H7 (cell line): ENCODE measurements around the genes NOTUM and RFNG.

DNA sequence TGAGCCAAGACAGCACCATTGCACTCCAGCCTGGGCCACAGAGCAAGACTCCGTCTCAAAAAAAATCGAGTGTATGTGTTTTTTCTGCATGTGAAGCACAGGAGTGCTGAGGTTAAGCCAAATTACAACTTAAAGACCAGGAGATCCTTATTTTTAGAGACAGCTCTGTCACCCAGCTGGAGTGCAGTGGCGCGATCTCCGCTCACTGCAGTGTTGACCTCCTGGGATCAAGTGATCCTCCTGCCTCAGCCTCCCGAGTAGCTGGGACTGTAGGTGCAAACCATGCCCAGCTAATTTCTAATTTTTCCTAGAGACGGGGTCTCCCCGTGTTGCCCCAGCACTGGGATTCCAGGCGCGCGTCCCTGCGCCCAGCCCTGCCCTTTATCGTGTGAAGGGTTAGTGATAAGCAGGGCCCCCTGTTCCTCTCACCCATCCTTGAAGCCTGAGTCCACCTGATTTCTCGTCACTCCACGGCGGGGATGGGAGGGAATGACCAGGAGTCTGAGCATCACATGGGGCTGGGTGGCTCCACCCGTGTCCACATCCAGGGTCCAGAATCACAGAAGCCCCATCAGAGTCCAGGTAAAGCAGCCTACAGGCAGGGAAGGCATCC is 7.6 kb upstream of the PPP1R27 start:
- RAMPAGE, long total RNA: no peak

GRCh38 chr17:81865181-81866308 is 5.2 kb upstream of the P4HB start:
- RAMPAGE, long total RNA: no peak

GRCh38 chr17:81870319-81870955 is 700 bp downstream of the ARHGDIA start:
- RAMPAGE, long total RNA: no peak

- RAMPAGE, long total RNA: no peak
Observed at GRCh38 chr17:81889527-81890146, 1.7 kb downstream of the ALYREF start.

DNA sequence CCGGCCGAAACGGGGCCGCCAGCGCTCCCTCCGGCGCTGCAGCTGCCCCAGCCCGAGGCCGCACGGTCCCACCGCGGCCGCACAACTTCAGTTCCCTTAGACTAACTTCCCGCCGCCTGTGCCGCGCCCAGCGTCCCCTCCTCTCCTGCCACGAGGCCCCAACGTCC is 578 bp downstream of the ALYREF start:
- RAMPAGE, long total RNA: no peak

DNA sequence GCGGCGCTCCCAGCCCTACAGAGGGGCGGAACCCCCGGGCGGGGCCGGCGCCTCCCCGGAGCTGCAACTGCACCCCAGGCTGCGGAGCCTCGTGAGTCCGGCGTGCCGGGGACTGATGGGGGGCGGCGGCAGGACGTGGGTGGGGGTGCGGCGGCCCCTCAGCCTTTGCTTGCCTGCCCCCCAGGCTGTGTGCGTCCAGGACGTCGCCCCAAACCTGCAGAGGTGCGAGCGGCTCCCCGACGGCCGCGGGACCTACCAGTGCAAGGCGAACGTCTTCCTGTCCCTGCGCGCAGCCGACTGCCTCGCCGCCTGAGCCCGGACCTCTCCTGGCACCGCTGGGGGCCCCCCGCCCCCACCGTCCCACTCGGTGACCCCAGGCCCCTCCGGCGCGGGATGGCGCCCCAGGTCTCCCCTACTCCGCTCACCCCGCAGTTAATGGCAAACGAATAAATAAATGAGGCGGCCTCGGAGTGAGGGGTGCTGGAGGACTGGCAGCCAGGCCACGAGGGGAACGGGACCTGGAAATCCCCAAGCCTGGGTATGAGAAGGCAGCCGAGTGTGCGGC is 480 bp downstream of the NPB start:
- RAMPAGE, long total RNA: no peak

GRCh38 chr17:81926191-81926689 is 1.3 kb downstream of the MAFG start:
- RAMPAGE, long total RNA: no peak

DNA sequence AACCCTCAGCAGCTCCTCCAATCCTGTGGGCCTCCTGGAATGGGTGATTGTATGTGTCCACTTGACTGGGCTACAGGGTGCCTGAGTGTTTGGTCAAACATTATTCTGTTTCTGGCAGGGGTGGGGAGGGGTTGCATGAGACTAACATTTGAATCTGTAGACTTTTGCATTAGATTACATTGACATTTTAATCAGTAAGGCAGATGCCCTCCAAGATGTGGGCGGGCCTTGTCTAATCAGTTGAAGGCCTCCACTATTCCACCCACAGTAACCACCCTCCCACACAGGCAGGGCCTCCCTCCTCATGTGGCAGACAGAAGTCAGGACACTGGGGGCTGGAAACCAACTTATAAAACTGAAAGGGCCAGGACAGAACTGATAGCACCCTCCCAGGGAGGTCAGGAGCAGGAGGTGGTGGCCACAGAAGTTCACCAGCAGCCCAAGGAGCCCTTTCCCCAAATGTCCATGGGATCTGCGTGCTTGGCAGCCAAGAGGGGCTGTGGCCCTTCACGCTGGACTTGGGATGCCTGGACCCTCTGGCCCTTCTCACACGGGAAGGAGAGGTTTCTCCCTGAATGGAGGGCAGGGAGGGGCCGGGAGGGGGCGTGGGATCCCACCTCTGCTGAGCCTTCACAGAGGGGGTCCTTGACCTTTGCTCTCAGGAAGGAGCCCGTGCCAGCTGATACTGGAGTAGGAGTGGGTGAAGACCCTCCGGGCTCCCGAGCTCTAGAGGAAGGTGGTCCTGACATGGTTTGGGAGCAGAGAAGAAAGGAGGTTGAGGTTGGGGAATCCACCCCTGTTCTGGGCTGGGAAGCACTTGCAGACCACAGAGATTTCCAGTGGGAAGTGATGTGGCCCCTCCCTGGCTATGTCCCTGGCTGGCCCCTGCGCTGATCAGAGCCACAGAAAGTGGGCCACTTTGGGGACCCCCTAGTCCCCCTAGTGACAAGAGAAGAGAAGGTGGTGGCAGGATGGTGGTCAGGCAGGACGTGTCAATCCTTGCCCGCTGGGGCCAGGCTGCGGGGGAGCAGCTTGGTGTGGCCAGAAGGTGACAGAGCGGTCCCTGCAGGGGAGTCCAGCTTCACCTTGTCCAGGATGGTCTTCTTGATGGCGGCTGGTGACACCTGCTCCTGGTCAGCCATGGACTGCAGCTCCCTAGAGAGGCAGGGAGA is 4.5 kb downstream of the PYCR1 start:
- RAMPAGE, long total RNA: no peak

- RAMPAGE, long total RNA: no peak
Observed at GRCh38 chr17:81960886-81961647, at the start of gene NOTUM. TSS of gene NOTUM (minus strand) at chr17:81961187.

- RAMPAGE, long total RNA: no peak
Observed at GRCh38 chr17:82024906-82025539, 1.9 kb downstream of the LRRC45 start.

DNA sequence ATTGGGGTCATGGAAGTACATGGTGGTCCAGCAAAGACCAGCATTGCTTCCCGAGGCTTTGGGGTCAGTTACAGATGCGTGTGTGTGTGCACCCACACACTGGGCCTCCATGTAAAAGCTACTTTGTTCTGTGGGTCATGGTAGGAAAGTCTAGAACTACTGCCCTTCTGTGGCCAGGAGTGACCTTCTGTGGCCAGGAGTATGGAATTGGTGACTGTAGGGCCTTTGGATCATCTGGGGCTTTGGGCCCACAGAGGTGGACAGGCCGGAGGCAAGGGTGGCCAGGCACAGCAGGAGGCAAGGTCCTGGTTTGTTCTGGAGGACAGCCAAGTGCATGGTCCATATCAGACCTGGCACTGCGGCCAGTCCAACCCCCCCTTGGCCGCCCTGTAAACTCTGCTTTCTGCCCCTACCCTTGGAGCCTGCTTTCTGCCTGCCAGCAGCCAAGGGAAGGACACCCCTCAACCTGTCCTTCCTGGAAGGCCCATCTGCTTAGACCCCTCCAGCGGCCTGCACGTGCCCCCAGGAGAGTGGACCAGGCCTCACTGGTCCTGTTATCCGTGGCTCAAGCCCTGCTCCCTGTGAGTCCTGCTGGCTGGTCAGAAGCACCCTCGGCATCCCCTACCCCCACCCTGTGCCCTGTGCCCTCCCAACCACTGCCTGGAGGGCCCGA is 2.2 kb upstream of the DCXR start:
- RAMPAGE, long total RNA: no peak

- RAMPAGE, long total RNA: no peak
Observed at GRCh38 chr17:82049713-82050358, 1.8 kb downstream of the RFNG start.

DNA sequence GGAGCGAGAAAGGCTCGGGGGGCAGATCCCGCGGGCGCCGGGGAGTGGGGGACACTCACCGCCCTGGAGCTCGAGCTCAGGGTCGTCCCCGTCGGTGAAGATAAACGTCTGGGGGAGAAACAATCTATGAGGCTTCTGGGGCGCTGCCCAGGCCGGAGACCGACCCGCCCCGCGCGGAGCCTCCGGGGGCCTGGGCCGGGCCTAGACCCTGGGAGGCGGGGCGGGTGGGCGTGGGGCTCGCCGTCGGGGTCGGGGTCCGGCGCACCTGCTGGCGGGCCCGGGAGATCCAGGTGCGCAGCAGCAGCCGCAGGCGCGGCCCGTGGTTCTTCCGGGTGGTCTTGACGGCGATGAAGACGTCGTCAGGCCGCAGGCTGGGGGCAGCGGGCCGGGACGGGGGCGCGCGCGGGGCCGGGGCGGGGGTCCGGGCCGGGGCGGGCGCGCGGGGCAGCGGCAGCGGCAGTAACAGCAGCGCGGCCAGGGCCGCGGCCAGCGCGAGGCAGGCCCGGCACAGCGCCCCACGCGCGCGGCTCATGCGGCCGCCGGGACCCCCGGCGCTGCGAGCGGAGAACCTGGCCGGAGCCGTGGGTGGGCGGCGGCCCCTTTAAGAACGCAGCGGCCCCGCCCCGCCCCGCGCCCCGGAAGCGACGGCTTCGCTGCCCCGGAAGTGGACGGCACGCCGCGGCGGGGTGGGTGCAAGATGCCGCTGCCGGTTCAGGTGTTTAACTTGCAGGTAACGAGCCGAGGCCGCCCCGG is at the start of gene RFNG:
Gene RFNG (minus strand): TSS at position 577 of the 753 bp plus-strand sequence.
- RAMPAGE, long total RNA: start-site peak on the plus strand centred at position 243 of the sequence, 64 bp wide, 19 reads; start-site peak on the plus strand centred at position 684 of the sequence, 12 bp wide, 161 reads

DNA sequence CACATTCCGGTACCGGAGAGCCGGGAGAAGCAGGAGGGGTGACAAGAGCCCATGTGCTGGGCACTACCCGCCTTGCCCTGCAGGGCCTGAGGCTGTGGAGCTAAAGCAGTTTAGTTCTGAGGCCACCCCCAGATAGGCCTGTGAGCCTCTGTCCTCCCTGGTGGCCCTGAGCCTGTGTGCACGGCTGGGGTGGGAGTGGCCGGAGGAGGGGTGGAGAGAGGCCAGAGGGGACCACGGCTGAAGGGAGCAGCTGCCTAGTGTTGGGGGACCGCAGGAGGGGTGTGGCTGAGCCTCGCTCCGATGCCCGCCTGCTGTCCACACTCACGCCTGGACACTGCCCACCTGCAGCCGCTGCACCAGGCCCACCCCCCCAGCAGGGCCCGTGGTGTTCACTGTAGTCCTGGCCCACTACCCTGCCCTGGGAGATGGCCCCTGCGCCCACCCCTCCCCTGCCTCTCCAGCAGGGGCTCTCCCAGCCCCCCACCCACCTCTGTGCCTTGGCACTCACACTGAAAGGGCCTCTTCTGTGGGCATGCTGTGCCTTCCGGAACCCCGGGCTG is 11.6 kb upstream of the DUS1L start:
- RAMPAGE, long total RNA: no peak

GRCh38 chr17:82083718-82084447 is 14.2 kb downstream of the FASN start:
- RAMPAGE, long total RNA: no peak

DNA sequence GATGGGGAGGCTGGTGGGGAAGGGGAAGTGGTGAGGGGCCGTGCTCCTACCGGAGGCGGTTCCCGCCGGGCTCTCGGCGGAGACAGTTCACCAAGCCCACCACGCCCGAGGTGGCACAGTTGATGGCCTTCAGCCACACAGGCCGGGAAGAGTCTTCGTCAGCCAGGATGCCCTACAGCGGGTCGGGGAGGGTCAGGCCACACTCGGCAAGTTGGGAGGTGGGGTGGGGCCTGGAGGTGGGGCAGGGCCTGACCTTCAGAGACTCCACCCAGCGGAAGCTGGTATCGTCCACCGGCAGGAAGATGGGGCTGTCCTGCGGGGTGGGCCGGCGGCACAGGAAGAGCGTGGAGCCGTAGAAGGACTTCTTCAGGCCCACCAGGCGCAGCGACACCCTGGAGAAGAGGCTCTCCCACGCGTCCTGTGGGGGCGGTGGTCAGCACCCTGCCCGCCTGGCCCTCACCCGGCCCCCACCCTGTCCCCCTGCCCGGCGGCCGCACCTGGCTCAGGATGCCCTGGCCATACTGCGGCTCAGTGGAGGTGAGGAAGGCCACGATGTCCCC is 13.0 kb downstream of the FASN start:
- RAMPAGE, long total RNA: no peak

DNA sequence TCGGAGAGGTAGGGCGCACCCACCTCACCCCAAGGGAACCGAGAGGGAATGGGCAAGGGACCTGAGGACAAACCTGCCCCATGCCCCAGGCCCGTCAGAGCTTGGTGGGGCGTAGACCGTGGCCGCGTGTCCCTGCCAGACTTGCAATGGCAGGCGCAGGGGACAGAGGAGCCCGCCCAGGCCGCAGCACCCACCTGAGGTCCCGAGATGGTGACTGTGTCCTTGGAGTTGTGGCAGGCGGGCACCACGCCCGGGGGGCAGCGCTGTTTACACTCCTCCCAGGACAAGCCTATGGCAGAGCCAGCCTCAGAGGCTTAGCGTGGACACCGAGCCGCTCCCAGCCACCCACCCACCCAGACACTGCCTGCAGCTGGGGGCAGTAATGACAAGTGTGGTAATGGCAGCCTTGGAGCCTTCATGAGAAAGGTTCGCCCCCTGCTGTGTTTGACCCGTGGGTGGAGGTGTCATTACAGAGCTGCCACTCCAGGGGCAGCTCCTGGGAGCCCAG is 8.5 kb downstream of the FASN start:
- RAMPAGE, long total RNA: no peak

DNA sequence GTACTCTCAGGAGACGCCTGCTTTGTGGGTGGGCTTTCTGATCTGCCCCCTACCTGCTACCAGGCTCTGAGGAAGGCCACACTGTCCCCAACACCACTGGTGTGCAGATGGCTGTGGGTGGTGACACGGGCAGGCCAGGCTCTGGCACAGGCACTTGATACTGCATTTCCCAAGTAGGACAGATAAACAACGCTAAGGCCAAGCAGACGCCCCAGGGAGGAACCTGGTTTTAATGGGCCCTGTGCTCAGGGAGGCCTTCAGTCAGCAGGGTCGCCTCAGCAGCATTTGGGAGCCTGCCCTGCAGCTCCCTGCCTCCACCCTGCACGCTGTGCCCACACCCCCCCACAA is 3.2 kb upstream of the FASN start:
- RAMPAGE, long total RNA: no peak

GRCh38 chr17:82107282-82107882 is 9.3 kb upstream of the FASN start:
- RAMPAGE, long total RNA: no peak

DNA sequence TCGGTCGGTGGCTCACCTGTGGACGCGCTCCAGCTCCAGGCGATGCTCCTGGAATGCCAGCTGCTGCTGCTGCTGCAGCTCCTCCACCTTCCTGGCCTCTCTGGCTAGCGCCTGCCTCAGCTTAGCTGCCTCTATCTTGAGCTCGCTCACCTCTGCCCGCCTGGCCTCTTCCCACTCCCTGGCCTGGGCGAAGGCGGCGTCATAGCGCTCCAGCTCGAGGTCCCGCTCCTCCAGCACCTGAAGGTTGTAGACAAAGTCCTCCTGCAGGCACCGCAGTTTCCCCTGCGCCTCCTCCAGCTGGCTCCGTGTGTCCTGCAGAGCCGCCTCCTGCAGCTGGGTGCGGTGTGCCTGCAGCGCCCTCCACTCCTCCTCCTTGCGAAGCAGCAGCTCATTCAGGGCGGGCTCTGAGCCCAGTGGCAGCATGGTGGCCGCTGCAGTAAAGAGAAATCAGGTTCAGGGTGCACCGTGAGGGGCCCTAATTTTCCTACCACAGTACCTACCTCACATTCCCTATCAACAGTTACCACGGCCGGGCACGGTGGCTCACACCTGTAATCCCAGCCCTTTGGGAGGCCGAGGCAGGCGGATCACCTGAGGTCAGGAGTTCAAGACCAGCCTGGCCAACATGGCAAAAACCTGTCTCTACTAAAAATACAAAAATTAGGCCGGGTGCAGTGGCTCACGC is 11.0 kb downstream of the CCDC57 start:
- RAMPAGE, long total RNA: no peak